ENCODE measurements around the genes DLX6, TECPR1 and ZSCAN25.

- PRO-cap, result no peak
These were observed at the start of gene DLX6 for GRCh38 chr7:97005123-97005846. Gene DLX6, plus strand, starts transcription at chr7:97005553.

- PRO-cap, result no peak
These were observed 9.0 kb downstream of the SDHAF3 start for GRCh38 chr7:97126457-97126962.

DNA sequence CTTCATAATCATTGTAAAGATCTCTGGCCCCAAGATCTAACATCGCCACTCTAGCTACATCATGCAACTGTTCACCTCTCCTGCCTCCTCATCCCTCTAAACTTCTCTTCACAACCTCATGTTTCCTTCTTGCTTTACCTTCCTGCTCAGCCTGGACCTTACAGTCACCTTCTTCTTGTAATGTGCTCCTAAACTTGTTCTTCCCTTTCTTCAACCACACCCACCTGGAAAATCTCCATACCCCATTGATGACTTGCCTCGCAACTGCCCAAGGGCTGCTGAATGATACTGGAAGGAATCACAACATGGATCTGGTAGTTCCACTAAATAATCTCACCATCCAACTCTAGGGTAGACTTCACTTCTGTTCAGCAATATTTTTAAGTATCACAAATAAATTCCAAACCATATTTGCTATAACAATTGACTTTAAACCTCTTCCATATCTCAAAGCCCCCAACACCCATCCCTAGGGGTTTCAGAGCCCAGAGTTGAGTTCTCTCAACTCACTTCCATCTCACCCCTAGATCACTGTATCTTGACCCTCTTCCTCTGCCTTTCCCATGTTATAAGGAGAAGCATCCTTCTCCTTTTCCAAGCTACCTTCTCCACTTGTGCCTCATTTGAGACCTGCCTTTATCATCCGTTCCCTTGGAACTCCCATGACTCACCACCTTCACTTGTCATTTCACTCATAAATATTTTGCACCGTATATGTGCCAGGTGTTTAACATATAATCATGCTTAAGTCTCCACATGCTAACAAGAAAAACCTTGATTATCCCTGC is 33.1 kb upstream of the ASNS start:
- PRO-cap, result no peak

DNA sequence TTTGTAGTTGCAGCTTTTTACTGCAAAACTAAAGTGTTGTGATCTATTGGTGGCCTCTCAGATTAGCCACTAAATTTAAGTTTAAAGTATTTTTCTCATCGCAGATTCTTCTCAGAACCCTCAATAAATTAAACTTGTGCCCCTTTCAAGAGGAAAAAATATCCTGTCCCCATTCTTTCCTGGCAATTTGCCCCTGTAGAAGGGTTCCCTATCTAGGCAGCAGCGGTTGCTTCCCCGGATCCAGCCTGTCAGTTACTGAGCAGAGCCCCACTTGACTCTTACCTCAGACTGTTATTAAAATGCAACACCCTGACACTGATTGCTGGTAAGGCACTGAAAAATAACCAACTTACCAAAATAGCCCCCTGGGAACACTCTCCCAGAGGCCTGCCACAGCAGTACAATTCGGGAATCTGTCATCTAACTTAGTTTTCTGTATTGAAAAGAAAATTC is 13.9 kb downstream of the LMTK2 start:
- PRO-cap, result no peak

- PRO-cap, result no peak
These were observed 42.7 kb downstream of the LMTK2 start for GRCh38 chr7:98149286-98149799.

DNA sequence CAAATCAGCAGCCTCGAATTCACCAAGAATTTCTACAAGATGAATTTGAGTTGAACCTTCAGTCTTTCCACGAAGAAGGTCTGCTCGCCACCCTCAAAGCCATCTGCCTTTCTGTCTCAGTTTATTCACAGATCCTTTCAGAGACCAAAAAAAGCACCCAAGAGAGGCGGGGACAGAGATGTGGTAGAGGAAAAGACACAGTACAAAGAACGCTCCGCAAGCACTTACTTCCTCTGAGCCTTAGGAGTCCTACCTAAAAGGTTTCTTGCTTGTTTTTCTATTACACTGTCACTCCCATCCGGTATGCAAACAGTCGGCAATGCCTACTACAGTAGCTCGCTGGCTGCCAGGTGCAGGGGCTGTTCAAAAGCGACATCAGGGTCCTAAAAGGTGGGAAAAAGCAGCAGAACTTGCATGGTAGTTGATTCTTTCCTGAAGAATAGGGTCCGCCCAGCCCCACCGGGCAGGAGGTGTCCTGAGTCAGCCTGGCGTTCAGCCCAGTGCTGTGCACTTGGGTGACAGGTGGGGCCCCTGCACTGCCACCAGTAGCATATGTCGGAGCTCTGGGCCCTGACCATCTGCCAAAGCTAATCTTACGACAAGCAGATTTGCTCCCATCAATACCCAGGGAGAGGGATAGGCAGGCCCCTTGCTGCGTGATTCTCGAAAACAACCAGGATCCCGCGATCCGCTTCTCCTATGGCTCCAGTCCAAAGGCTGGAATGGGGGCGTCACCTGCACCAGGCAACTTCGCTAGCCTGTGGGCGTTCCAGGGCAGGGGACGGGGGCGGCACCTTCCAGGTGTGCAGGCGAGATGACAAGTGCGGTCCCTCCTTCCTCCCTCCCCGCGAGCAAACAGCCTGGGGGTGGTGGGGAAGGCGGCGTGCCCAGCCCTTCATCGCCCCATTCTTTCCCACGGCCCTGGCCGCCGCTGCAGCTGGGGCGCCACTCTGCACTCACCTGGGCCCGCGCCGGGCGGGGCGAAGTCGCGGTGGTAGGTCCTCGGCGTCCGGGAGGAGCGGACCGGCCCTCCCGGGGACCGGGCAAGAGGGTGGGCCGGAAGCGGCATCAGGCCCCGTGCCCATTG is at the start of gene TECPR1:
Gene TECPR1 (minus strand): TSS at position 1,067 of the 1,087 bp plus-strand sequence.
- PRO-cap, result bidirectional peak, plus-strand start at position 308 of the sequence, minus-strand start at position 113 of the sequence; unidirectional peak, plus-strand start at position 854 of the sequence; bidirectional peak, plus-strand start outside the sequence, minus-strand start at position 1,014 of the sequence

GRCh38 chr7:98282051-98283138 is 909 bp downstream of the BRI3 start:
- PRO-cap, result unidirectional peak, minus-strand start at chr7:98282160

GRCh38 chr7:98291640-98292109 is 10.2 kb downstream of the BRI3 start:
- PRO-cap, result no peak

DNA sequence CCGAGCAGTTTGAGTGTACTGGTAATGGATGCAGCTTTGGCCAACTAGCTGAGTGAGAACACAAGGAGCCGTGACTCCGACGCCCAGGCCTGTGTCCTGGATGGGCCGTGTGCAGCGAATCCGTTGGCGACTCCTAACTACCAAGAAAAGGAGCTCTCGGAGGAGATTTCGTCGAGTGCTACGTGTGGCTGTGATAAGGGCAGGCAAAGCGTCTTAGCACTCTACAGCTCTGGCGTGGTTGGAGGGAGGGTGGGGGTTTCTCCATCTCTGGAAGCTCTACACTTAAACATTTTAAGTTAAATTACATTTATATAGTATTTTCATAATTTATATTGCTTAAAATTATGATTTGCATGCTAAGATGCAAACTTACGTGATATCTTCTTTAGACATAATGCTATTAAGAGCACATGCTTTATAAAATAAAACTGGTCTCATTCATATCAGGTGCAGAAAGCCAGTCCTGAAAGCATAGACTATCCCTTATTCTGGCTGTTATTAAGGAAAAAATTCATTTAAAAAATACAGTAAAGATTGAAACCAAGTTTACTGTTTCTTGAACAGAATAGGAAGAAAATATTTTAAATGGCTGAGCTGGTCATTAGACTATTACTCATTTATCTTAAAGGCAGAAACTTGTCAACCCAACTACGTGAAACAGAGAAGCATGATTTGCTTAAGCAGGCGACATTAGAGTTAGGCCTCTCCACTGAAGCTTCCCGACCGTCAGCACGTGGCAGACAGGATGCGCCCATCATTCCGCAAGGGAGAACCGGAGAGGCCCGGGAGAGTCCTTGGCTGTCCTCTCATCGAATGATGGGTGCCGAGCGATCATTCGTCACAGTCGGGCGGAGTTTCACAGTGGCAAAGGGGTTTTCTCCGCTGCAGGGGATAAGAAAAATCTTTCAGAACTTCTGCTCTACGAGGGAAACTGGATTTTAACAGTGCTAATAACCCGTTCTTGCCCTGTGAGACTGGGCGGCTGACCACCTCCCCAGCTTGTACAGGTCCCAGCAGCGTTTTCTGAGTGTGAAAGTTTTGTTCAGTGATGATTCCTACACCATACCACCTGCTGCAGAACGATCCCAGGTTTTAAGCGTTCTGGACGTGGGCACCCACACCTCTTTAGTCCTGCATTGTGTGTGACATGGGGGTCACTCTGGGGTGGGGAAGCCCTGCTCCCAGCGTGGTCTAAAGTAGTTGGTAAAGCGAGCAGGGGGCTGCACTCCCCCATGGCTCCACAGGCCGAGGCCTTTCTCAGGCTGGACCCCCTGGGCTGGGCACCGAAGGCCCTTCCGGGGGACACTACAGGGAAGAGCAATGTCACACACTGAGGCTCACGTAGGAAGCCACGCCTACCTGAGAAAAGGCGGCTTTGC is 11.7 kb downstream of the BRI3 start:
- PRO-cap, result no peak

- PRO-cap, result no peak
These were observed 19.5 kb downstream of the BRI3 start for GRCh38 chr7:98300821-98301582.

DNA sequence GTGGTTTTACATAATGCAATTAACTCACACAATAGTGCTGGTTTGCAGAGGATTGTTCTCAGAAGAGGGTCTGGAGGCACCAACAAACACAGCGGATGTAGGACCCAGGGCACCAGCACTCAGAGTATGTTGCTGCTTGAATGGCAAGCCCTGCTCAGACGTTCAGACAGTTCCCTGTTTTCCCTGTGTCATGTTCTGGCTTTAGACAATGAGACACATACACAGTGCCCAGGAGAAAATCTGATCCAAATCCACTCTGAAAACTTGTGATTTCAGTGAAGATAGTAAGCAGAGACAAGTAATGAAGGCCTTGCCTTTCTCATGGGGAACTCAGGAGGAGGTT is 51.8 kb upstream of the NPTX2 start:
- PRO-cap, result no peak

- PRO-cap, result bidirectional peak, plus-strand start at chr7:98879931, minus-strand start at chr7:98879775
These were observed 1.4 kb downstream of the TRRAP start for GRCh38 chr7:98879582-98880294.

DNA sequence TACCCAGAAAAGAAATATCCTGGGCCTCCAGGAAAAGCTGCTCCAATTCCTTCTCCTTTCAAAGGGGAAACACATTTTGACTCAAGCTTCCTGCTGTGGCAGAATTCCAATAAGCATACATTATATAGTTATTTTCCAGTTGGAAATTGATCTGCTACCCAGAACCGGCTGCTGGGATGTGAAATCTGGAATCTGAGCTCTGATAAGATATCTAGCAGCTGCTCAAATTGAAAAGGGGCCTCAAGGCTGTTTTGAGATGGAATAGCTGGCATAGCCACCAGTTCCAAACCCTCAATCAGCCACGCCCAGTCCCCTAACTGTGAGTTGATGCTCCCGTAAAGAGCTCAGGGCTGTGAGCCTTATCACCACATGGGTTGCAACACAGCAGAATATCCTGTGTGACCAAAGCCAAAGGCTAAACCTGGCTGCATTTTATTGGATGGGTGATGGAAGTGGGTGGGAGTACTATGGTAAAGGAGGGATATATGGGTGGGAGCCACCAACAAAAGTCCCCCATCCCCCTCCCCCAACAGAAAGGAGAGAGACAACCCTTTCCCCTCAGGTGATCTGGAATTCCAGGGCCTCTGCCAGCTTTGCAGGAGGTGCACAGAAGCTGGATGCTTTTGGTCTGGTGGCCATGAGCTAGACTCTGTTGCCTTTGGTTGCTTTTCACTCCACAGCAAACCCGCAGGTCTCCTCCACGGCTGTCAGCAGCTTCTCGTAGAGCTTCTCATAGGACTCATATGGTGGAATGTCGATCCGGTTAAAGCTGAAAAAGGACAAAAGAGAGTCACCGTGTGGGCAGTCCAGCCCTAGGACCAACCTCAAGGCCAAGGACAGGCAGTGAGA is 113.8 kb downstream of the SMURF1 start:
- PRO-cap, result no peak

DNA sequence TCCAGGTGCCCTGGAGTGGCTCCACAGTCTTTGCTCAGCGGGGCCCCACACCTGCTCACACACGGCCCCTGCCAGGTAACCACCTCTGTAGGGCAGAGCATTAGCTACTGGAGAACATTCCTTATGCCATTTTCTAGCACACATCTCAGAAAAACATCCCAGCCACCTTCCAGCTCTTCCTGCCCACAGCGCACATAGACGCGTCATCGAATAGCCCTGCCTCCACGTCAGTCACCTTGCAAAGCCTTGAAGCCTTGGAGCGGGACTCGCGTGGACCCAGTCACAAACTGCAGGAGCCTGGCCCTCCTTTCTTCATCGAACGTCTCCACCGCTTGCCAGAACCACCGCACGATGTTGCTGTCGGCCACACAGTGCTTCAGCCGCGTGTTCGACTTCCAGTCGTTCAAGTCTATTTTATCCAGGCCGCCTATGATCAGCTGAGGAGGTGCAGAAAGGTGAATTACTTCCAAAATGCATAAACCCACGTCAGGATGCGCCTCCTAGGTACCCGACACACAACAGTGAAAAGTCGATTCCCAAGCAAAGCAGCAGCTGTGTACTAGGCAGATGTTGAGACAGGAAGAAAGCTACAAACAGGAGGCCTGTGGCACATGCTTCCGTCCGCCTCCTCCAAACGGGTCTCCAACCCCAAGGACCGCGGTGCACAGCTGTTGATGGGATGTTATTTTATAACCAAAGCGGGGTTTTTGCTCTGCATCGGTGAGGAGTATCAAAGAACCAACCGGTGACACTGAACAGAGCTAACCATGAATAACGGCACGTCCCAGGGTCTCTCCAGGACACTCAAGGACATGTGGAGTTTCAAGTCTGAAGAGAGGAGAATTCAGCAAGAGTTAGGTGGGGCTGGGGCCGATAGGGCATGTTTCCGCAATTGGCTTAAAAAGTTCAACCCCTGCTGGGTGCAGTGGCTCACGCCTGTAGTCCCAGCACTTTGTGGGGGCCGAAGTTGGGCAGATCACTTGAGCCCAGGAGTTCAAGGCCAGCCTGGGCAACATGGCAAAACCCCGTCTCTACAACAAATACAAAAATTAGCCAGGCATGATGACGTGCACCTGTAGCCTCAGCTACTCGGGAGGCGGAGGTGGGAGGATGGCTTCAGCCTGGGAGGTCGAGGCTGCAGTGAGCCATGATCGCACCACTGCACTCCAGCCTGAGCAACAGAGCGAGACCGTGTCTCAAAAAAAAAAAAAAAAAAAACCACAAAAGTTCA is 108.2 kb downstream of the SMURF1 start:
- PRO-cap, result no peak

DNA sequence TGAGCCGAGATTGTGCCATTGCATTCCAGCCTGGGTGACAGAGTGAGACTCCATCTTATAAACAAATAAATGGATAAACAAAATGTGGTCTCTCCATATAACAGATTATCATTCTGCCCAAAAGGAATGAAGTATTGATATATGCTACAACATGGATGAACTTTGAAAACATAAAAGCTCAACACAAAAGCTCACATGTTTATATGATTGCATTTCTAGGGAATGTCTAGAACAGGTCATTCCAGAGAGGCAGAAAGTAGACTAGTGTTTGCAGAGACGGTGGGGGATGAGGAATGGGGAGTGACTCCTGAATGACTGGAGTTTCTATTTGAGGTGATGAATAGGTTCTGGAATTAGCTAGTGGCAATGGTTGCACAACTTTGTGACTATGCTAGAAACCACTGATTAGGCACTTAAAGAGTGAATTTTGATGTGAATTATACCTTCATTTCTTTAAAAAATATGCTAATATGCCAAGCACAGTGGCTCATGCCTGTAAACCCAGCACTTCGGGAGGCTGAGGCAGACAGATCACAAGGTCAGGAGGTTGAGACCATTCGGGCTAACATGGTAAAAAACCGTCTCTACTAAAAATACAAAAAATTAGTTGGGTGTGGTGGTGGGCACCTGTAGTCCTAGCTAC is 6.9 kb downstream of the KPNA7 start:
- PRO-cap, result no peak

DNA sequence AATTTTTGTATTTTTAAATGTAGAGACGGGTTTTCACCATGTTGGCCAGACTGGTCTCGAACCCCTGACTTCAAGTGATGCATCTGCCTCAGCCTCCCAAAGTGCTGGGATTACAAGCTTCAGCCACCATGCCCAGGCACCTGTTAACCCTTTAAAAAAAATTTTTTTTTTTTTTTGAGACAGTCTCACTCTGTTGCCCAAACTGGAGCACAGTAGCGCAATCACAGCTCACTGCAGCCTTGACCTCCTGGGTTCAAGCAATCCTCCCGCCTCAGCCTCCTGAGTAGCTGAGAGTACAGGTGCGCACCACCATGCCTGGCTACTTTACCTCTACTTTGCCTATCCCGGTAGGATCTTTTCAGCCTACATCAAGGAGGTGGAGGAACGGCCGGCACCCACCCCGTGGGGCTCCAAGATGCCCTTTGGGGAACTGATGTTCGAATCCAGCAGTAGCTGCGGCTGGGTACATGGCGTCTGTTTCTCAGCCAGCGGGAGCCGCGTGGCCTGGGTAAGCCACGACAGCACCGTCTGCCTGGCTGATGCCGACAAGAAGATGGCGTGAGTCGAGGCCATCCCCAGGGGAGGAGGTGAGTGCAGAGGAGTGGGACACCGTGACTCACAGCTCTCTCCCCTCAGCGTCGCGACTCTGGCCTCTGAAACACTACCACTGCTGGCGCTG is 16.2 kb downstream of the ARPC1B start:
- PRO-cap, result no peak

GRCh38 chr7:99561003-99561597 is 2.7 kb downstream of the ZNF655 start:
- PRO-cap, result no peak

DNA sequence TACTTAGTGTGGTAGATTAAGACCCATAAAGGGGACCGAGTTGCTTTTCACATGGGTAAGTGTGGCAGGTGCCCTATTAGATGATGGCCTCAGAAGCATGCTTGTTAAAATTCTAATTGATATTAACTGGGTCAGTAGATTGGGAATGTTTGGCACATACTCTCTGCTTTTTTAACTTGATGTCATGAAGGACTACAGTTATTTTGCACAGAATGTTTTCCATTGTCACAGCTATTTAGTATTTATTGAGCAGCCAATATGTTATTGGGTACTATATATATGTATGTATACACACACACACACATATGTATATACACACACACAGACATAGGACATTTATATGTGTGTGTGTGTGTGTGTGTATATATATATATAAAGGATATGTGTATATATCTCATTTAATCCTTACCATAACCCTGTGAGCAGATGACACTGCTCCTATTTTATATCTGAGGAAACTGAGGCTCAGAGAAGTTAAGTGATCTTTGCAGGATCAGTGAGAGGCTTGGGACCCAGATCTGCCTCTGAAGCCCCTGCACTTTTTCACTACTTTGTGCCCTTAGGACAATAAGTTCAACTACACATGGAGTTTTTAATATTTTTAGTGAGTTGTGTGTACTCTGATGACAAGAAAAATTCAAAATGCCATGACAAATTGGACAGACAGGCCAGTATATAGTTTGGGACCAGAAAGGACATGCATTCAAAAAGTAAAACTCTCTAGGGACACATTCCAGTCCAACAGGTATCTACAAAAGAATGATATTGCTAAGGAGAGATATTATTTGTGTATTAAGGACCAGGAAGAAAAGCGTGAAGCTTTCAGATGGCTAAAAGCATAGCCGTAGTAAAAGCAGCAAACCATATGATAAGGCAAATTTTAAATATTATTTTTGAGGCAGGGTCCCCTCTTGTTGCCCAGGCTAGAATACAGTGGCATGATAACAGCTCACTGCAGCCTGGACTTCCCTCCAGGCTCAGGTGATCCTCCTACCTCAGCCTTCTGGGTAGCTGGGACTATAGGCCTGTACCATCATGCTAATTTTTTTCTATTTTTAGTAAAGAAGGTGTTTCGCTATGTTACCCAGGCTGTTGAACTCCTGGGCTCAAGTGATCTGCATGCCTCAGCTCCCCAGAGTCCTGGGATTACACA is 7.6 kb downstream of the ZNF655 start:
- PRO-cap, result no peak

- PRO-cap, result bidirectional peak, plus-strand start at chr7:99616574, minus-strand start at chr7:99616533; bidirectional peak, plus-strand start at chr7:99617004, minus-strand start at chr7:99616894
These were observed at the start of gene ZSCAN25 for GRCh38 chr7:99616256-99617129. Gene ZSCAN25, plus strand, starts transcription at chr7:99616946.

GRCh38 chr7:99658419-99659324 is 21.1 kb downstream of the CYP3A5 start:
- PRO-cap, result no peak

All from natural killer cell (primary cell).